HCT116 (cell line): ENCODE measurements around the gene CIT.

DNA sequence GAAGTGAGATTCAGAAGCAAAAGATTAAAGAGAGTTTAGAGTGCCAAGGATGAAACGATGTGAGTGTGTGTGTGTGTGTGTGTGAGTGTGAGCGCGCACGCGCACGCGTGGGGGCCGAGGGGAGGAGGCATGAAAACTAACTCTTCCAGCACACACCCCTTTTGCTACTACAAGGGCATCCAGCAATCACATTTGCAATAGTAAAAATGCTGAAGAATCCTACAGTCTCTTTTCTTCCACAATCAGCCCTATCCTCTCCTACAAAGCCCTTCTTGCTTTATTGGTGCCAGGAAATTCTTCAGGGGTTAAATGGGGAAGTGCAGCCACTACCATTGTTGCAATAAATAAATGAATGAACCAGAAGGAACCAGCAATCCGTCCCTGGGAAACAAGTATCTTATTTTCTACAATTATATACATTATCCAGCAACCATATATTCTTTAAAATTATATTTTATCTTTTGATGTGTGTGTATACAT is 53.0 kb downstream of the PEBP1 start:
- RRBS, result no CpG with 5 or more reads among the region's 9 CpGs

DNA sequence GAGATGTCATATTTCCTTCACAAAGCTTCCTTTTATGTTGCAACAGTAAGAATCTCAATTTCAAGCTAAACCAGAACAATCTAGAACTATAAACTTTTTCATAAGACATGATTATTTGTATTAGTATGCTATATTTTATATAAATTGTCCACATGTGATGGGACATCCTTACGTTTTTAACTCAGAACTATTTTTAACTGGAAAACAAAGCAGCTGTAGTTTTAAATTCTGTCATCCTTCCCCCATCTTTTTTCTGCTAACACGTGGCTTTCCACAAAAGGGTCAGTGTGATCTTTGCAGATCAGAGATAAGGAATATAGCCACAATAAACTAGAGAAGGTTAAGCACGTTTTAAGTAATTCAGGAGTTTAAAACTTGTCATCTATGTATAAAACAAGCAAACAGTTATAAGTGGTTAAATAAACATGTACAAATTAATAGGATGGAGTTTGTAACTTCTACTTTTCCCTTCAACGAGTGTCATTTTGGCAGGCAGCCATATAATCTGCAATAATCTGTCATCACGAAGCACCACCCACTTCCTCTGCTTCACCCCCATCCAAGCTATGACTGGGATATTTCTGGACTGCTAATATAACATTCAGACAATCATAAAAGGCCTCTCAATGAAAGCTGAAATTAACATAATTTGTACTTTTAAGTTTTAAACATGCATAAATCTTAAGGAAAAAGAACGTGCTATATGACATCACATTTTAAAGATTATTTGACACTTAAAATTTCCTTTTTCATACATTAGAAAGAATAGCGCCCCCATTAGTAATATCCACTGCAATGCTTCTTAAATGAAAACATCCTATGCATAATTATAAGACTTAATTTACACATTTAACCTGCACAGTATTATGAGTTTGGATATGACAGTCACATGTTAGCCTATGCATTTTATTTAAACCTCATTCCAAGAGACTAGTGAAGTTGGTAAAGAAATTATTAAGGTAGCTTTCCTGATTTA is 15.3 kb downstream of the TAOK3 start:
- RRBS, result no CpG with 5 or more reads among the region's 7 CpGs

- RRBS, result no CpG with 5 or more reads among the region's 5 CpGs
Measured at GRCh38 chr12:118385828-118386515, 9.6 kb downstream of the SUDS3 start.

DNA sequence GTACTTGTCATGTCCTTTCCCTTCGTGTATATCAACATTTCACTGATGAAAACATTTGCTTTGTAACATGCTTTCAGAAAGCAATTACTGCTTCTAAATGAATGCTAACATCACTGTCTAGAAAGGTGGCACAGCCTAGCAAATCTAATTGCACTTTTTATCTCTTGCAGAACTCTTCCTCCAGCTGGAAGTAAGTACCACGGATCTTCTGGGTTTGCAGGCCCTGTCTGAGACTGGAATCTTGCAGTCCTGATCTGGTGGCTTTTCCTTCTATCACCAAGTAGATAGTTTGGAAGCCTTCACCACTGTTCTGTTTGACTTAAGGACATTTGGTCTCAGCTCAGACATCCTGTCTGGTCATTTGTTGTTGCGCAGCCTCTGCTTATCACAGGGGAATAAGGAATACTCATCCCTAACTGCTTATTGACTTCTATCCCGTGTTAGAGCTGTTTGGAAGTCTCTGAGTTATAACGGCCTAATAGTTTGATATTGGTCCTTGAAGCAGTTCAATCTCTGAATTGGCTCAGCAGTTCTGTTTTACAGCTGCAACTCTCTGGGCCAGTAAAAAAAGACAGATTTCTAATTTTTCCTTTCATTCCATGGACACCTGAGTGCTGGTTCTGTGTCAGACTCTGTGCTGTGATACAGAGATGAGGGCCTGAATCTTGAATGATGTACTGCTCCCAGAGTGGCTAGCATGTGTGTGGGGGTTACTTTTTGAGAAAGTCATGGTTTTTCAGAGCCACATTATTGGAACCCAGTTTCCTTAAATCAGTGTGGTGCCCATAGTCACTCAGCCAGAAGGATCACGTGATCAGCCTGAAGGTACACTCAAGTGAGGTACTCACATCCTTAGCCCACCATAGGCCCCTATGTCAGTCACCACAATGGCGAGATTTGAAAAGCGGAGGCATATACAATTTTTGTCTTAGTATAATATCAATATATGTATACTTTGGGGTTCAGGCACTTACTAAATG is 13.7 kb downstream of the SUDS3 start:
- RRBS, result no CpG with 5 or more reads among the region's 8 CpGs

DNA sequence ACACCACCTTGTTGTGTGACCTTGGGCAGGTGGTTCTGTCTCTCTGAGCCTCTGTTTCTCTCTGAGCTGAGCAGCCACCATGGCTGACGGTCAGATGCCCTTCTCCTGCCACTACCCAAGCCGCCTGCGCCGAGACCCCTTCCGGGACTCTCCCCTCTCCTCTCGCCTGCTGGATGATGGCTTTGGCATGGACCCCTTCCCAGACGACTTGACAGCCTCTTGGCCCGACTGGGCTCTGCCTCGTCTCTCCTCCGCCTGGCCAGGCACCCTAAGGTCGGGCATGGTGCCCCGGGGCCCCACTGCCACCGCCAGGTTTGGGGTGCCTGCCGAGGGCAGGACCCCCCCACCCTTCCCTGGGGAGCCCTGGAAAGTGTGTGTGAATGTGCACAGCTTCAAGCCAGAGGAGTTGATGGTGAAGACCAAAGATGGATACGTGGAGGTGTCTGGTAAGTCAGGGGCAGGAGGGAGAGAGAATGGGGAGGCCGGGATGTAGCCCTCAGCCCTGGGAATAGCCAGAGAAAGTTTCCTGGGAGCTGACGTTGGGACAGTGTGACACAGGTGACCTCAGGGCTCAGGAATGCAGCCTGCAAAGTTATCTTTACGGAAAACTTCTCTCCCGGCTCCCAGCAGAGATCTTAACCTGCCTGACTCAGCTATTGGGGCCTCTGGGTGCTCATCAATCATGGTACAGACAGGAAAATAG is 654 bp downstream of the HSPB8 start:
- RRBS, result no CpG with 5 or more reads among the region's 19 CpGs

DNA sequence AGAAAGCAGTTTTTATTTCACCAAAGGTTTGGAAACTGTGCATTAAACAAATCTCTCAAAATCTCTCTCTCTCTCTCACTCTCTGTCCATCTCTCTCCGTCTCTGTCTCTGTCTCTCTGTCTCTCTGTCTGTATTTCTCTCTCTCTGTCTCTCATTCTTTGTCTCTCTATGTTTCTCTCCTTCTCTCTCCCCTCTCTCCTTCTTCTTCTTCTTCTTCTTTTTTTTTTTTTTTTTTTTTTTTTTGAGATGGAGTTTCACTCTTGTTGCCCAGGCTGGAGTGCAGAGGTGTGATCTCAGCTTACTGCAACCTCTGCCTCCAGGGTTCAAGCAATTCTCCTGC is 18.8 kb downstream of the CCDC60 start:
- RRBS, result no CpG with 5 or more reads among the region's 1 CpG

GRCh38 chr12:119877175-119878004 is at the start of gene CIT:
CIT (minus strand) TSS chr12:119877320.
- RRBS, result 2% methylated on average over 2 of the region's 39 CpGs

GRCh38 chr12:120006659-120007260 is 17.7 kb downstream of the BICDL1 start:
- RRBS, result no CpG with 5 or more reads among the region's 3 CpGs

GRCh38 chr12:120096308-120097391 is 19.9 kb downstream of the RAB35 start:
- RRBS, result 97% methylated on average over 6 of the region's 44 CpGs

DNA sequence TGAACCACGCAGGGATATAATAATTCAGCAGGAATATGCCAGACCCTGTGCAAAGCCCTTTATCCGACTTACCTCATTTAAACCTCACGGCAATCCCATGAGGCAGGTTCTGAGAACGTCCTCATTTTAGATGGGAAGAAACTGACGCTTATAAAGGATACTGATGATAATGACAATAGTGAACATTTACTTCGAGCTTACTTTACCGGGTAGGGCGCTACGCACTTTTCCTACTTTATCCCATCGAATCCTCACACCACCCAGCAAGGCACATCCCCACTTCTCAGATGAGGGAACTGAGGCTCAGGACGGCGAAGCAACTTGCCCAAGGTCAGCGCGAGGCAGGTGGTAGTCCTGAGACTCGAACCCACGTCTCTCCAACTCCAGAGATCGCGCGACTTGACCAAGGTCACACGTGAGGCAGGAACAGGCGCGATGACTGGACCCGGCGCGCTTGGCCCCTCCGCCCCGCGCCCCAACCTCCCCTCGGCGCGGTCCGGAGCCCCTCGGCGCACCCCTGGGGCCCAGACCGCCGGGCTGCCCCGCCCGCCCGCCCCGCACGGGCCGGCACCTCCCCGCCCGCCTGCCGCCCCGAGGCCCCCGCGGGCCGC is 503 bp downstream of the RAB35 start:
- RRBS, result 3% methylated on average over 22 of the region's 49 CpGs

GRCh38 chr12:120209764-120210830 is 9.2 kb upstream of the RPLP0 start:
- RRBS, result no CpG with 5 or more reads among the region's 20 CpGs

- RRBS, result 92% methylated on average over 8 of the region's 34 CpGs
Measured at GRCh38 chr12:120214632-120215365, 13.9 kb upstream of the RPLP0 start.

- RRBS, result no CpG with 5 or more reads among the region's 15 CpGs
Measured at GRCh38 chr12:120222495-120222993, 21.6 kb upstream of the RPLP0 start.

DNA sequence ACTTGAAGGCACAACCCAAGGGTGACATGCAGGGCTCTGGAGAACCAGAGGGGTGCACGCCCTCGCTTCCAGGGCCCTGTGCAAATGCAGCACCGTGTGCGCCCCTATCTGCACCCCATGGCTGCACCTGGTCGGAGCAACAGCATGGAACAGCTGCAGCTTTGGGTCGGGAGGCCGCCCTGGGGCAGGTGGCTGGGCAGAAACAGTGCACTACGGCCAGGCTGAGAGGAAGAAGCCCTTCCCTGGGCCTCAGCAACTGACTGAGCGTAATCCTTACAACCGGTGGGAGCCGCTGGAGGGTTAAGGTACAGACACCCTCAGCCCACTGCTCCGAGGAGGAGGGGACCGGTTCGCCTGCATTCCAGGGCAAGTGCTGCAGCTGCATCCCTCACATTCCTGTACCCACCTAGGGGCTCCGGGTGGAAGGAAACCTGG is 27.8 kb upstream of the RPLP0 start:
- RRBS, result 23% methylated on average over 6 of the region's 15 CpGs

GRCh38 chr12:120230340-120231117 is 29.6 kb upstream of the RPLP0 start:
- RRBS, result no CpG with 5 or more reads among the region's 11 CpGs

GRCh38 chr12:120231133-120232258 is 30.6 kb upstream of the RPLP0 start:
- RRBS, result no CpG with 5 or more reads among the region's 7 CpGs

GRCh38 chr12:120241287-120241975 is 24.1 kb downstream of the PXN start:
- RRBS, result no CpG with 5 or more reads among the region's 12 CpGs

- RRBS, result 2% methylated on average over 24 of the region's 80 CpGs
Measured at GRCh38 chr12:120468864-120469611, 510 bp downstream of the SRSF9 start.

GRCh38 chr12:120539370-120539805 is 5.2 kb downstream of the RNF10 start:
- RRBS, result no CpG with 5 or more reads among the region's 2 CpGs

DNA sequence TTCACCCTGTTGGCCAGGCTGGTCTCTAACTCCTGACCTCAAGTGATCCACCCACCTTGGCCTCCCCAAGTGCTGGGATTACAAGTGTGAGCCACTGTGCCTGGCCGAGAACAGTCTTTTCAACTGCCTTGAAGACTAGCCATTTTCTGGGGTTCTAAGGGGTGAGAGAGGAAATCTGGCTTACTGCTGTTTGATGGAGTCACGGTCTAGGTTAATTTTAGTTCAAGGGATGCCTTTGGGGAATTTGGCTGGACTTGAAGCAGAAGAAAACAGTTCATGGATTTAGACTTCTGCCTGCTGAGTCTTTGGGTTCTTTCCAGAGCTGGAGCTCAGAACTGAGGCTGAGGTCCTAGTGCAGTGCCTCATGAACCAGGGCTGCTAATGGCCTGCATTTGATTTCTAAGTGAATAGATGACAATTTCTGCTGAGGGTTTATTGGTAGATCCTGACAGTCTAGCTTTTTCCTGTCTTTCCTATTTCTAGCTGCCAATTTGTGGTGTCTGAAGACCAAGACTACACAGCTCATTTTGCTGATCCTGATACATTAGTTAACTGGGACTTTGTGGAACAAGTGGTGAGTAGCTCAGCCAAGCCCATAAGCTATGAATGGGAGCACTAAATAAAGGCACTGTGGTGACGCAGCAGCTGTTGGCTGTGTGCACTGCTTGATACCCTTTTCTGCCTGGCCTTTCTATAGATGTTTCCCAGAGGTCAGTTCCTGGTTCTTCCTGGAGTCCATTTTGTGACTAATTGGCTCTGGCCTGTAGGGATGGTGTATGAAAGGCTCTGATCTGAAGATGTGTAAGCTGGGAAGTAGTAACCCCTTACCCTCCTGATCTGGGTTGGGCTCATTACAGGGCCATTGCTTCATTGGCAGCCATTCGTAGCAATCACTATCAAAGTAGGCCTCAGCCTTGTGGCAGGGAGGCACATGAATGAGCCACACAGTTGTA is 20.4 kb downstream of the RNF10 start:
- RRBS, result no CpG with 5 or more reads among the region's 4 CpGs